ENCODE data around the gene NBPF12.

- PRO-cap, 7 experiments = no peak in any of the 7 experiments
These were observed 5.9 kb downstream of the ANKRD35 start for GRCh38 chr1:145879698-145880208.

DNA sequence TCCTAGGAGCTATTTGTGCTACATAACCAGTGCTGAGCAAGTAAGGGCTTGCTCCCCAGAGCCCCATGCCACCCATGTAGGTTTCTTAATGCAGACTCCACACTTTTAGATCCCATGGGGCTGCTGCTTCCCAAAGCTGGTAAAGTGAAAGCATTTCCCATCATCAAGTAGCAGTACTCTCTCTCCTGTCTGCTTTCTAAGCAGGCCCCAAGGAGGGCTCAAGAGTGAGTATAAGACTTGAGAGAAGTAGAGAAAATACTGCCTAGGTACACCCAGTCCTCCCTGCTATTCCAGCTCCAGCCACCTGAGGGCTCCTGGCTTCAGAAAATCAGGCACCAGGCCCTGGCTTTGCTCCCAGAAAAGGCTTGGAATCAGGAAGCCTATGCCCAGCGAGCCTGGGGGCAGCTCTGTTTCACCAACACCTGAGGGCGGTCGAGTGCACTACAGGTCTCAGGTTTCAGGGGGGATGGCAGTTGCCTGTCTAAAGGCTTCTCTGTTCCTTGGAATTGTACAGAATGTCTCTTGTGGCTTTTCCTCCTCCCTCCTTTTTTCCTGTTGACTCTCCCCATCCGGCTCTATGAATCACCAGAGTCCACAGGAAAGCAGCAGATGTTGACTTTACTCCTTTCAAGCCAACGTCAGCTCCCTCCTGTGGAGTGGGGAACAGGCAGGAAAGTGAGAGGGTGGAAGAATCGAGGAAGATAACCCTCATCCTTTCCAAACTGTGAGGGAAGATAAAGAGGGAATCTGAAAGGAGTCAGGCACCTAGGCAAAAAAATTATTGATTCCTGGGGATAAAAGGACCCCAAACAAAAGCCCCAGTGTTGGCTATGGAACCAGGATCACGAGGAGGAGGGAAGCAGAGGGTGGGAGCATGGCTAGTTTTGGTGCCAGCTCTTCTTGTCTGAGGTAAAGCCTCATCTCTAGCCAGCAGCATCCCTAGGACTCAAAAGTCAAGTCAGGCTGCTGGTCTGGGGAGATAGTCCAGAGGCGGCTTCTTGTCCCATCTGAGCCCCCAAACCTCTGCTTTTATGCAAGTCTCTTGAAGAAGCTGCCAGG lies 6.4 kb upstream of the ANKRD35 start:
- PRO-cap, 7 experiments = no peak in any of the 7 experiments

GRCh38 chr1:145896928-145897968 lies 11.6 kb upstream of the ANKRD35 start:
- PRO-cap, 7 experiments = no peak in any of the 7 experiments

GRCh38 chr1:145991456-145992447 lies 4.6 kb downstream of the TXNIP start:
- PRO-cap, 7 experiments = peak in 1 of 7 experiments; most common minus-strand start chr1:145991872 (in 1)

GRCh38 chr1:146032694-146033196 lies 11.2 kb upstream of the HJV start:
- PRO-cap, 7 experiments = no peak in any of the 7 experiments

DNA sequence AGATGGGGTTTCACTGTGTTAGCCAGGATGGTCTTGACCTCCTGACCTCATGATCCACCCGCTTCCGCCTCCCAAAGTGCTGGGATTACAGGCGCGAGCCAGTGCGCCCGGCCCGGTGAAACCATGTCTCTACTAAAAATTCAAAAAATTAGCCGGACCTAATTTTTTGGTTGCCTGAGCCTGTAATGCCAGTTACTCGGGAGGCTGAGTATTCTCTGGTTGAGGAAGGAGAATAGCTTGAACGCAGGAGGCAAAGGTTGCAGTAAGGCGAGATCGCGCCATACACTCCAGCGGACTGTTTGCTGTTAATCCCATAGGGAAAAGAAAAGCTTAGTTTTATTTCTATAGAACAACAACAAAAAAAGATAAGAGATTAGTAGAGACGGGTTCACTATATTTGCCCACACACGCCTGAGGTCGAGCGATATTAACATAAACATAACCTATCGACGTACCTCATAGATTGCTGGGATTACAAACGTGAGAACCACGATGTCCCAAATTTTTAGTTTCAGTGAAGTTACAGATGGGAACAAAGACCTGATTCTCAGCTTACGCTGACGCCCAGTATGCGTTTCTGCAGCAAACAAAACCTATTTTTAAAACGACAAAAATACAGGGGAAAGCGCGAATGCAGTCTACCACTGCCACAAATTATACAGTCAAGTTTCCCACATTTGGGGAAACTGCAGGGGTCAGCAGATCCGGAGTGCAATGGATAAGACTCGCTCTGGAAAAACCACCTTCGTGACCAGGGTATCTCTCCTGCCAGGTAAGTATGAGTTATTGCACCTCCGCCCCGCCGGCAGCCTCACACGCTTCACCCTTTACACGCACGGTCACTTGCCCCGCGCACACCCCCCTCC lies 30.2 kb upstream of the HJV start:
- PRO-cap, 7 experiments = peak in 7 of 7 experiments; most common plus-strand start position 786 of the sequence (in 4); most common minus-strand start position 780 of the sequence (in 7)

DNA sequence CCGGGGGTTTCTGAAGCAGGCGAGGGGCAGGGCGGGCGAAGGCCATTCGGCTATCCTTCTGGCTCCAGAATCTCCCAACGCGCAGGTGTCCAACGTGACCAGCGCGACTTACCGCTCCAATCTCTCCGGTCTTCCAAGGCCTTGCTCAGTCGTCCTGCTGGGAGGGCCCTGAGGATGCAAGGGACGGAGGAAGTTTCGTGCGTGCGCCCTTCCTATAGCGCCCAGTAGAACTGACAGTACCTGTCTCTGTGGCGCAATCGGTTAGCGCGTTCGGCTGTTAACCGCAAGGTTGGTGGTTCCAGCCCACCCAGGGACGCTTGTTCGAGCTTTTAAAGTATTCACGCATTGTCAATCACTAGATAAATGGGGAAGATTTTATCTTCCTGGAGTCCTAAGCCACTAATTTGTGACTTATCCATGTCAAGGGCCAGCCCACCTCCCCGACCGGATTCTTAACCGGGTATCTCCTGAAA lies 25.3 kb upstream of the PPIAL4H start:
- PRO-cap, 7 experiments = peak in 7 of 7 experiments; most common plus-strand start position 239 of the sequence (in 6); most common minus-strand start position 232 of the sequence (in 4)

DNA sequence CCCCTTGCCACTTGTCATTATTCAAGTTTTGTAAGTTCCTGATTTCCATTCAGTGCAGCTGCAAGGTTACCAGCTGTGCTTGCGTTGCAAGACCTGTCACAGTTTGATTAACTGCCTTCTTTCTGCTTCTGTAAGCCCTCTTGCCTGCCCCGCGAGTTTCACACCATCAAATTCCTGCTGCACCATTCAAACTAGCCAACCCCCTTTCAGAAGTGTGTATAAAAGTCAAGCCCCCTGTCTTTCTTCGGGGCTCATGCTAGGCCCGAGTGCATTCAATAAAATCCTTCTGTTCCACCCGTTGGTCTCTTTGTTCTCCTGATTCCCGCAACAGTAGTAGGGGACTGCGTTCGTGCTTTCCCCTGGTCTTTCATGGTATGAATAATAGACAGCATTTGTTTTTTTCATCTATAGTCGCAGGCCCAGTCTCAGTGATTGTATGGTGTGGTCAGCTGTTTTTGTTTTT lies 43.3 kb upstream of the PPIAL4H start:
- PRO-cap, 7 experiments = no peak in any of the 7 experiments

- PRO-cap, 7 experiments = no peak in any of the 7 experiments
These were observed 142.0 kb upstream of the PPIAL4H start for GRCh38 chr1:146486375-146487127.

- PRO-cap, 7 experiments = peak in 7 of 7 experiments; most common plus-strand start chr1:146938375 (in 6); most common minus-strand start chr1:146938580 (in 3)
These were observed at the start of gene NBPF12 for GRCh38 chr1:146937943-146938912. TSS of gene NBPF12 (plus strand) at chr1:146938324.

DNA sequence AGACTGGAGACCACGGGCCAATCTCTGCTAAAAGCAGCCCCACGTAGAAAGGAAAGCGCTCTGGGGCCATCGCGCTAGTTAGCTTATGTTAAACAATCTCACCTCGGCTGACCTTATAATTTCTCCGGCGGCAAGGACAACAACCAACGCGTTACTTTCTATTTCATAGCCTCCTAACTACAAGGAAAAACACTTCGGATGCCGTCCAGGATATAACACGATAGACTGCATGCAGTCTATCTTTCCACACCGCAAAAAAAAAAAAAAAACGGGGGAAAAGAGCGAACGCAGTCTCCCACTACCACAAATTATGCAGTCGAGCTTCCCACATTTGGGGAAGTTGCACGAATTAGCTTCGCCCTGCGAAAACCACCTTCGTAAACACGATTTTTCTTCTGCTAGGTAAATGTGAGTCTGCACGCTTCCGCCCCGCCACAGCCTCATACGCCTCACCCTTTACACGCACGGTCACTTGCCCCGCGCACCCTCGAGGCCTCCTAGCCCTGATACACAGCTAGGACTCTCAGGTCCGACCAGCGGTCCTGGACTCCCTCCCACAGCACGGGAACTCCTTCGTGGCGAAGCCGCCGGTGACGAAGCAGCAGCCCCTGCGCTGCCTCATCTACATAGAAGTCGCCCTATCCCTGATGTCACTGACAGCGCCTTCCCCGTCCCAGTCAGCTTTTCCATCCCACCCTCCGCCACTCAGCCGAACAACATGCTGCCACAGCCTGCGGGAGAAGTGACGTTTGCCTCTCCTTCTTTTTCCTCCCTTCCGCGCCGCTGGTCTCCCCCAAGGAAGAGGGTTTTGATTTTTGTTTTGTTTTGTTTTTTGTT lies 87.7 kb downstream of the PRKAB2 start:
- PRO-cap, 7 experiments = peak in 7 of 7 experiments; most common plus-strand start position 694 of the sequence (in 3); most common minus-strand start position 410 of the sequence (in 7)

GRCh38 chr1:147237323-147237915 lies 5.1 kb upstream of the CHD1L start:
- PRO-cap, 7 experiments = no peak in any of the 7 experiments

GRCh38 chr1:147284178-147284681 lies 41.7 kb downstream of the CHD1L start:
- PRO-cap, 7 experiments = no peak in any of the 7 experiments

DNA sequence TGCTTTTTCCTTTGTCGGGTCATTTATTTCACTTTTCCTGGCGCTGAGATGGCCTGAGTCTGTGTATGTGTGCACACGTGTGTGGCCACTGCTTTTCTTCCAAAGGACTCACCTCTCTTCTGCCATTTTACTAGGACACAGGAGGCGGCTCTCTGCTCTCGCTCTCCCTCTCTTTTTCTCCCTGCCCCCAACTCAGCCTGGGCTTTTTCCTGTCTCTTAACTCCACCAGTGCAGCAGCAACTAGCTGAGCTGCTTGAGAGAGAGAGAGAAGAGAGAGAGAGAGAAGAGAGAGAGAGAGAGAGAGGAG lies 532 bp upstream of the BCL9 start:
- PRO-cap, 7 experiments = peak in 4 of 7 experiments; most common minus-strand start position 242 of the sequence (in 3)

DNA sequence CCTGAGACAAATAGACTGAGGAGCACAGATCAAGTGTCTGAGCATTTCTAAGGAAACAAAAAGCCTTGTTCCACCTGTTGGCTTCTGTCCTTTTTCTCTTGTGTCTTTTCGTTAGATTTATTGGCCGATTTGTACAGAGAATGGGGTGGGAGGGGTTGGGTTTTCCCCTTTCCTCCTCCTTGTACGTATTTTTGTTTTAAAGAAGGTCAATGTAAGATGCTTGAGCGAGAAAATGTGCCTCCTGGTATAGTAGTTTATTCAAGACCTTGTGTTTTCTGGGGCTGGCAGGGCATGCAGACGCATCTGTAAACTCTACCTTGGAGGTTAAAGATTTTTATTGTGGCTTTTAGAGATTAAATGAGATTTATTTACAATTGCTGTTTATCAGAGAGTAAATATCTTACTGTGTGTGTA lies 1.3 kb downstream of the BCL9 start:
- PRO-cap, 7 experiments = peak in 4 of 7 experiments; most common plus-strand start position 257 of the sequence (in 2); most common minus-strand start position 102 of the sequence (in 4)

DNA sequence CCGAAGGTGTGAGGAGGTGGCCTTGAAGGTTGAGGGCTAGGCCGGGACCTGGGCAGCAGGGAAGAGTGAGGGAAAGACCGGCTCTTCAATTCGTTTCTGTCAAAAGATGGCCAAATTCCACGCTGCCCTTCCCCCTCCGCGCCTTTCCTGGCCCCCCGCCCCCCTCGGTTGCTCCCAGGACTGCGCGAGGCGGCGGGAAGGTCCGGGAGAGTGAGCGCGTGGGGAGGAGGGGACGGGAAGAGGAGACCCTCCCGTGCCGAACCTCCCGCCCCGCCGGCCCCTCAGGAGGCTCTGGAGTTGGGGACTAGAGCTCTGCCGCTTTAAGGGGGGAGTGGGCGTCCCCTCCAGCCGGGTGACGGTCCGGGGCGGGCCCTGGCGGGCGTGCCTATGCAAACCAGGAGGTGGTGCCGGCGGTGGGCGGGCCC lies 58.0 kb downstream of the BCL9 start:
- PRO-cap, 7 experiments = peak in 5 of 7 experiments; most common minus-strand start position 293 of the sequence (in 3)

DNA sequence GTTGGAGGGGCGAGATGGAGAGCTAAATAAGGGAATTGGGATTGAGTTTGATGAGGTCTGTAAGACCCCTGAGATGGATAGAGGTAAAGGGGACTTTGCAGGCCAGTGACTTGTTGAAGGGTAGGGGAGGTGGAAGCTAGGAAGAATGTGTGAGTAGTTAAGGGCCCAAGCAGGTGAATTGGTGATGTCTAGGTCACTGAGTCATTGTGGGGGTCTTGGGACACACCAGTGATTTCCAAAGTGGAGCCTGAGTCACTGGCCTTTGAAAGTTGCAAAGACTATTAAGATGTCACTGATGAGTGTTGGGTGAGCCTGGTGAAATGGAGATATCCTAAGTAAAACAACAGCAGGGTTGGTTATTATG lies 59.4 kb downstream of the BCL9 start:
- PRO-cap, 7 experiments = no peak in any of the 7 experiments

DNA sequence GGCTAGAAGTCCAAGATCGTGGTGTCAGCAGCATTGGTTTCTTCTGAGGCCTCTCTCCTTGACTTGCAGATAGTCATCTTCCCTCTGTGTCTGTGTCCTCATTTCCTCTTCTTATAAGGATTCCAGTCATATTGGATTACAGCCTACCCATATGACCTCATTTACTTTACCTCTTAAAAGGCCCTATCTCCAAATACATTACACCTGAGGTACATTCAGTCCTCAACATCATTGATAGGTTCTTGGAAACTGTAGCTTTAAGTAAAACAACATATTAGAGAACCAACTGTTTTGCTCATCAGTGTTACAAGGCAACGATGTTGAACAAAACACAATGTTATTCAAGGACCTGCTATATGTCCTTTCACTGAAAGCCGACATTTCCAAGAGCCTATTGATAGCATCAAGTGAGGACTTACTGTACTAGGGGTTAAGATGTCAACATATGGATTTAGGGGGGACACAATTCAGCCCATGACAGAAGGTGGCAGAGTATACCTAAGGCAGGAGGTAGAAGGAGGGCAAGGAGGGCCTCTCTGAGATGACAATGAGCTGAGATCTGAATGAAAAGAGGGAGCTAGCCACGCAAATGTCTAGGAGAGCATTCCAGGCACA lies 27.3 kb downstream of the ACP6 start:
- PRO-cap, 7 experiments = no peak in any of the 7 experiments

GRCh38 chr1:147771684-147772309 lies 11.4 kb upstream of the GJA5 start:
- PRO-cap, 7 experiments = no peak in any of the 7 experiments

GRCh38 chr1:147932331-147932751 lies 4.1 kb downstream of the GPR89B start:
- PRO-cap, 7 experiments = peak in 2 of 7 experiments; most common minus-strand start chr1:147932630 (in 2)

All from T-cell (primary cell).